Mononuclear cell (primary cell): ENCODE measurements around the gene PPP2R3B.

DNA sequence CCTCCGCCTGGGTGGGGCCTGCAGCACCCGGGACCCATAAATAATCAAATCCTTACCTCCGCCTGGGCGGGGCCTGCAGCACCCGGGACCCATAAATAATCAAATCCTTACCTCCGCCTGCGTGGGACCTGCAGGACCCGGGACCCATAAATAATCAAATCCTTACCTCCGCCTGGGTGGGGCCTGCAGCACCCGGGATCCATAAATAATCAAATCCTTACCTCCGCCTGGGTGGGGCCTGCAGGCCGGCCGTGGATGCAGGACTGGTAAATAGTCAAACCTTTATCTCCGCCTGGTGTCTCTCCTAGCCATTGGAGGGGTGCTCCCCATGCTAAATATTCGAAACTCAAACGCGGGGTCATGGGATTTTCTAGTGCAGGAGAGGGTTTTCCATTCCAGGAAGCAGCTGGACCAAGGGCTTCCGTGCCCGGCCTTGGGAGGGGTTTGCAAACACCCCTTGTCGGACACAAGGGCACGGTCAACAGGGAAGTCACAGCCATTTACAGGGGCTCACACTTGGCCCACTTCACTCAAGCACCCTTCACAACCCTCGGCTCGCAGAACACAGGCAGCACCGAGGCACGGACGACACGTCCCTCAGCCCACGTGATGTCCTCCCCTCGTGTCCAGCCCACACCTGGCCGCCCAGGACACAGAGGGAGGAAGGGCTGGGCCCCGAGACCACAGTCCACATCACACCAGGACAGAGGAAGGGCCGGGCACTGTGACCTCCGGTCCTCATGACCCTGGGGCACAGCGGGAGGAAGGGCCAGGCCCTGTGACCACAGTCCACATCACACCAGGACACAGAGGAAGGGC is 10.4 kb upstream of the PLCXD1 start:
- RRBS, result no CpG with 5 or more reads among the region's 34 CpGs

GRCh38 chrX:287669-288134 is 6.5 kb downstream of the PLCXD1 start:
- RRBS, result no CpG with 5 or more reads among the region's 8 CpGs

DNA sequence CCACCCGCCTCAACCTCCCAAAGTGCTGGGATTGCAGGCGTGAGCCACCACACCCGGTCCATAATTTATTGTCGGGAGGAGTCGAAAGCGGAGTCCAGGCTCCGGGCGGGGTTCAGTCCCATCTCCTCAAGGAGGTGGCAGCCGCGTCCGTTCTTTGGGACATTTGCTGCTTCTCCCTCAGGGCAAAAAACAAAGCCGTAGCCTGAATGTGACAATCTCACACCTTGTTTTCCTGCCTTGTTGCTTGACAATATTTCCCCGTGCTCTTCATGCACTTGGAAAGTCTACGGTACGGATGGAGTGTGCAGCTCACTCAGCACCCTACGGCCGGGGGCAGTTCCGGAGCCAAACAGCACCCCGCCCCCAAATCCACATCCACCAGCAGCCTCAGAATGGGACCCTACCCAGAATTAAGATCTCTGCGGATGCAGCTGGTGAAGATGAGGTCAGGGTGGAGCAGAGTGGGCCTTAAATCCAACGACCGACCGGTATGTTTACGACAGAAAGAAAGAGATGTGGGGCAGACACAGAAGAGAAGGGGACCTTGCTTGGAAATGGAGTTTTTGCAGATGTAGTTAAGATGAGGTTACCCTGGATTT is 9.5 kb downstream of the GTPBP6 start:
- RRBS, result 96% methylated on average over 4 of the region's 24 CpGs

DNA sequence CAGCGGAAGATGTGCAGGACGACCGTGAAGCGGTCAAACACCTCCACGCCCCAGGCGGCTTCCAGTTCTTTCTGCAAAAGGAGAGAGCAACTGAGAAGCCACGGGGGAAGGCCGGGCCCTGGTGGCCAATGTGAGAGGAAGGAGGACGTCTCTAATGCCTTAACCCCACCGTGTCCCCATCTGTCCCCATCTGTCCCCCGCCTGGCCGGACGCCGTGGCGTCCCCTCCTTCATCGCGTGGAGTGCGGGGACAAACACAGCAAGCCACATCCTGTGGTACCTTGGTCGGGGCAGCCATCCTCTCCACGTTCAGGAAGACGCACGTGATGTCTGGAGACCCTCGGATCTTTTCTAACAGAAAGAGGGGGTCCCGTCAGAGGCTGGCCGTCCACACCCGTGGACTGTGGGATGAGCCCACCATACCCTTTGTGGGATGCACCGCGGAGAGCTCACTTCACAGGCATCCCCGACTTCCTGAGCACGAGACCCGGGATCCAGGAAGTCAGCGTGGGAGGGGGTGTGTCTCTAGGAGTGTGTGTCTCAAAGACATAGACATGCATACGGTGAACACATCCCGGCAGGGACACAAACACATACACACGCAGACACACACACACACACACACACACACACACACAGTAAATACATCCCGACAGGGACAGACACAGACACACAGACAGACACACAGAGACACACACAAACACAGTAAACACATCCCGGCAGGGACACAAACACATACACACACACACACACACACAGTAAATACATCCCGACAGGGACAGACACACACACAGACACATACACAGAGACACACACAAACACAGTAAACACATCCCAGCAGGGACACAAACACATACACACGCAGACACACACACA is 3.4 kb downstream of the GTPBP6 start:
- RRBS, result no CpG with 5 or more reads among the region's 39 CpGs

GRCh38 chrX:374568-375220 is 12.0 kb downstream of the PPP2R3B start:
- RRBS, result 4% methylated on average over 4 of the region's 30 CpGs

GRCh38 chrX:386458-387609 is at the start of gene PPP2R3B:
Gene PPP2R3B, minus strand, starts transcription at chrX:386907.
- RRBS, result 2% methylated on average over 43 of the region's 143 CpGs

DNA sequence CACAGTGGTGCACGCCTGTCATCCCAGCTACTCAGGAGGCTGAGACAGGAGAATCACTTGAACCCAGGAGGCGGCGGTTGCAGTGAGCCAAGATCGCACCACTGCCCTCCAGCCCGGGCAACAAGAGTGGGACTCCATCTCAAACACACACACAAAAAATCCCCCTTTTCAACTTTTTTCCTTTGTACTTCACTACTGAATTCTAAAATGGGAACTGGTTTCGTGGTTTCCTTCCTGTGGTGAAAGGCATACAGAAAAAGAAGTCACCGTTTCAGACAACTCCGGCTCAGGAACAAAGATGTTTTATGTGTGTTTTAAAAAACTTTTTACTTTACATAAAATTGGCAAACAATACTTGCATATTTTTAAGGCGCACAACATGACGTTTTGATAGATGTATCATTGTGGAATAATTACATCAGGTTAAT is 186.2 kb downstream of the CRLF2 start:
- RRBS, result no CpG with 5 or more reads among the region's 10 CpGs

DNA sequence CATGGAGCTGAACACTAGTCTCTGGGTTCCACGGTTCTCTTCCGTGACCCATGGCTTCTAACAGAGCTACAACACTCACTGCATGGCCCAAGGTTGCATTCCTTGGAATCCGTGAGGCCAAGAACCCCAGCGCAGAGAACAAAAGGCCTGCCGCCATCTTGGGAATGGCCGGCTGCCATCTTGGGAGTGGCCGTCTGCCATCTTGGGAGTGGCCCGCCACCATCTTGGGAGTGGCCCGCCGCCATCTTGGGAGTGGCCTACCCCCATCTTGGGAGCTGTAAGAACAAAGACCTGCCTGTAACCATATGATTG is 152.3 kb downstream of the CRLF2 start:
- RRBS, result no CpG with 5 or more reads among the region's 10 CpGs

DNA sequence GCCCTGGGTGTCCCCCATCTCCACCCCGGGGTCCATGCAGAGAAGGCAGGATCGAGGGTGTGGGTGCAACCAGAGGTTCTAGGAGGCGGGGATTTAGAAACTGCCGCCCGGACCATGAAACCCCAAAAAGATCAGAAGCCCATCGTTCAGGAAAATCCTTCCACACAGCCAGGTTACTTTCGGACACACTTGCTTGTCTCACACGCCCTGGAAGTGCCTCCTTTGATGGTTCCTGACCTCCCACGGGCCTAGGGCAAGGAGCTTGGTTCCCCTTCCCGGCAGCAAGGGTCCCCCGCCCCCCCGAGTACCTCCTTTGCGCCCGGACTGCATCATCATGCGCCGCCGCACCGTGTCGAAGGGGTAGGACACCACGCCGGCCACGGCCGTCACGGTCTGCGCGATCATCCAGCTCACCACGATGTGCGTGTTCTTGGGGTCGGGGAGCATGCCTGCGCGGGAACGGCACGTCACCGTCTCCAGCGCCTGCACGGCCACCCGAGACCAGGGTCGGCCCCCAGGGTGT is 4.9 kb downstream of the SLC25A6 start:
- RRBS, result 95% methylated on average over 17 of the region's 38 CpGs

GRCh38 chrX:1389733-1390289 is 2.1 kb downstream of the SLC25A6 start:
- RRBS, result 91% methylated on average over 8 of the region's 19 CpGs

- RRBS, result no CpG with 5 or more reads among the region's 22 CpGs
Measured at GRCh38 chrX:1401670-1402244, 9.8 kb upstream of the SLC25A6 start.

DNA sequence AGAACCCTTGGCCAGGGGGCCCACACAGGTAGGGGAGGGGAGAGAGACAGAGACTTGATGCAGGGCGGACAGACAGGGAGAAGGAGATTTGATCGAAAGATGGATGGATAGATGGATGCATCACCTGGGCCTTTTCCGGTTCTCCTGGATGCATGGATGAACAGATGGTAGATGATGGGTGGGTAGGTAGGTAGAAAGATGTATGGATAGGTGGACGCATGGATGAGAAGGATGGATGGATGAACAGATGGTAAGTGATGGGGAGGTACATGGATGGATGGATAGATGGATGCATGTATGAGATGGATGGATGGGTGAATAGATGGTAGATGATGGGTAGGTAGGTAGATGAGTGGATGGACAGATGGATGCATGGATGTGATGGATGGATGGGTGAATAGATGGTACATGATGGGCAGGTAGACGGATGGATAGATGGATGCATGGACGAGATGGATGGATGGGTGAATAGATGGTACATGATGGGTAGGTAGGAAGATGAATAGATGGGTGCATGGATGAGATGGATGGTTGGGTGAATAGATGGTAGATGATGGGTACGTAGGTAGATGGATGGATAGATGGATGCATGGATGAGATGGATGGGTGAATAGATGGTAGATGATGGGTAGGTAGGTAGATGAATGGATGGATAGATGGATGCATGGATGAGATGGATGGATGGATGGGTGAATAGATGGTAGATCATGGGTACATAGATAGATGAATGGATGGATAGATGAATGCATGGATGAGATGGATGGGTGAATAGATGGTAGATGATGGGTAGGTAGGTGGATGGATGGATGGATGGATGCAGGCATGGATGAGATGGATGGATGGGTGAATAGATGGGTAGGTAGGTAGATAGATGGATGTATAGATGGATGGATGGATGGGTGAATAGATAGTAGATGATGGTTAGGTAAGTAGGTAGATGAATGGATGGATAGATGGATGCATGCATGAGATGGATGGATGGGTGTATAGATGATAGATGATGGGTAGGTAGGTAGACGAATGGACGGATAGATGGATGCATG is 12.0 kb upstream of the SLC25A6 start:
- RRBS, result no CpG with 5 or more reads among the region's 9 CpGs

- RRBS, result no CpG with 5 or more reads among the region's 8 CpGs
Measured at GRCh38 chrX:1415320-1415518, 23.3 kb upstream of the SLC25A6 start.

GRCh38 chrX:1416533-1417475 is 24.9 kb upstream of the SLC25A6 start:
- RRBS, result no CpG with 5 or more reads among the region's 19 CpGs

- RRBS, result no CpG with 5 or more reads among the region's 40 CpGs
Measured at GRCh38 chrX:1427669-1428320, 24.9 kb downstream of the ASMTL start.

- RRBS, result no CpG with 5 or more reads among the region's 17 CpGs
Measured at GRCh38 chrX:1493907-1494623, 41.4 kb upstream of the ASMTL start.

- RRBS, result no CpG with 5 or more reads among the region's 8 CpGs
Measured at GRCh38 chrX:1523977-1525284, 12.6 kb downstream of the P2RY8 start.

GRCh38 chrX:1661025-1661375 is 46.1 kb downstream of the ASMT start:
- RRBS, result no CpG with 5 or more reads among the region's 7 CpGs

DNA sequence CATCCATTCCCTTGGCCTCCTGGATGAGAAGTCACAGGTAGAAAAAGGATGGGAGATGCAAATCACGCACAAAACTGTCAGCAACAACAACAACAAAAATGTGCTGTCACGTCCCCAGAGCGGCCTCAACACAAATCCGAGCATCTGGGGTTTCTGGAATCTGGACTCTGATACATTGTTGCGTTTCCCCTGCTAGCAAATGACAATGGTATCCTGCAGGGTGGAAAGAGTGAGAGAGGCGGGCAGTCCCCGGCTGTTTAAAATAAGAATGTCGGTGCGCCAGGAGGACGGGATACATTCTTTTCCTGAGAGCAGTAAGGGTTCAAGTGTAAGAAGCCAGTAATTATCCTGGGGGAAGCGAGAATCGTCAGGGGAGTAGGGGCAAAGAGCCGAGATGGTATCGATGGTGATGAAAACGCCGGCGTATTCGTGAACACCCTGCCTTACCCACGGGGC is 310.2 kb downstream of the ASMT start:
- RRBS, result 2% methylated on average over 4 of the region's 19 CpGs

DNA sequence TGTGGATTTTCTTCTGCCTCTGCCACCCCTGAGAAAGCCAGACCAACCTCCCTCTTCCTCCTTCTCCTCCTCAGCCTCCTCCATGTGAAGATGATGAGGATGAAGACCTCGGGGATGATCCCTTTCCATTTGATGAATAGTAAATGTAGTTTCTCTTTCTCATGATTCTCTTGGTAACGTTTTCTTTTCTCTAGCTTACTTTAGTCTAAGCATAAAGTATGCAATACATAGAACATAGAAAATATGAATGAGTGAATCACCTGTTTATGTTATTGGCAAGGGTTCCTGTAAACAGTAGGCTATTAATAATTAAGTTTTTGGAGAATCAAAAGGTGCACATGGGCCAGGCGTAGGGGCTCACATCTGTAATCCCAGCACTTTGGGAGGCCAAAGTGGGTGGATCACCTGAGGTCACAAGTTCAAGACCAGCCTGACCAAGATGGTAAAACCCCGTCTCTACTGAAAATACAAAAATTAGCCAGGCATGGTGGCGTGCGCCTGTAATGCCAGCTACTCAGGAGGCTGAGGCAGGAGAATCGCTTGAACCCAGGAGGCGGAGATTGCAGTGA is 144.1 kb downstream of the DHRSX start:
- RRBS, result no CpG with 5 or more reads among the region's 8 CpGs